Islet of Langerhans (tissue), 1 donor: ENCODE measurements around a stretch of chr14.

GRCh38 chr14:37596448-37596826 is 1.0 kb downstream of the TTC6 start:
- RRBS, result no CpG with 5 or more reads among the region's 7 CpGs

DNA sequence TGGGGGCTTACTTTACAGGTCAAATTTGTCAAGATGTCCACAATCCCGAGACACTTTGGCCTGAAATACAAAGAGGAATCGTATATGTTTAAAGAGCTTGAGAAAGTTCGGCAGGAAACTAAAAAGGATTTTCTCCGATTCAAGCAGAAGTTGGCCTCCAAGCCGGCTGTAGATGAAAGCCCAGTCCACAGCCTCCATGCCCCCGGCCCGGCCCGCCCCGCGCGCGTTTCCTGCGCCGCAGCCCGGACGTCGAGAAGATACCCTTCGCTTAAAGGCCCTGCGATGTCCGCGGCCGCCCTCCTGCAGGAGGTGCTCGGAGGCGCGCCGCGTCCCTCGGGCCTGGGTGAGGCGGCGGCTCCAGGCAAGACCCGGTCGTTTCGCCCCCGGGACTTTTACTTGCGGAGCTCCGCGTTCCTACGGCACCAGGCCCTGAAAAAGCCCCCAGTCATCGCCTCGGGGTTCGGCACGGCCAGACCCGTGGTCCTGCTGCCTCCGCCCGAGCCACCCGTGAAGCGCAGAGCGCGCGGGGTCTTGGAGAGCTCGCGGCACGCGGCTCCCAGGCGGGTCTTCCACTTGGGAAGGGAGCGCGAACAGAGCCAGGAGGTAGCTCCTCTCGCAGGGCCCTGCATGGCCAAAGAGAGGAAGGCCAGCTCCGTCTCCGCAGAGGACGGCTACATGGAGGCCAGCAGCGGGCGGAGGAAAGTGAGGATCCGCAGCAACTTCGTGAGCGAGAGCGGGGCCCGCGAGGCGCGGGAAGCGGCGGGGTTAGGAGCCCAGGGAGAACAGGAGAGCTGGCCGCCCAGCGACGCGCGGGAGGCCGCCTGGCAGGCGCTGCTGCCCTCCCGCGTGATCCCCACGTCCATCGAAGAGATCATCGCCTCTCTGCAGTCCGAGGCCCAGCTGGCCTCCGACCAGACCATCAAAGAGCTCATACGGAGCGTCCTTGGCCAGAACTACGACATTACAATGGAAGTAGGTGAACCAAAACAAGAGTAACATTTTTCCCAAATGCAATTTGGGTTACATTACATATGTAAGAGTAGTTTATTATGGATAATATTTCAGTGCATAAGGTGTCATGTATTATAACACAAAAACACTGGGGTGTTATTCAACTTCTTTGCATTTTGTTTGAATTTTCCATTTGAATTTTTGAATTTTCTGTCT is 27.0 kb downstream of the TTC6 start:
- RRBS, result 12% methylated on average over 10 of the region's 90 CpGs

DNA sequence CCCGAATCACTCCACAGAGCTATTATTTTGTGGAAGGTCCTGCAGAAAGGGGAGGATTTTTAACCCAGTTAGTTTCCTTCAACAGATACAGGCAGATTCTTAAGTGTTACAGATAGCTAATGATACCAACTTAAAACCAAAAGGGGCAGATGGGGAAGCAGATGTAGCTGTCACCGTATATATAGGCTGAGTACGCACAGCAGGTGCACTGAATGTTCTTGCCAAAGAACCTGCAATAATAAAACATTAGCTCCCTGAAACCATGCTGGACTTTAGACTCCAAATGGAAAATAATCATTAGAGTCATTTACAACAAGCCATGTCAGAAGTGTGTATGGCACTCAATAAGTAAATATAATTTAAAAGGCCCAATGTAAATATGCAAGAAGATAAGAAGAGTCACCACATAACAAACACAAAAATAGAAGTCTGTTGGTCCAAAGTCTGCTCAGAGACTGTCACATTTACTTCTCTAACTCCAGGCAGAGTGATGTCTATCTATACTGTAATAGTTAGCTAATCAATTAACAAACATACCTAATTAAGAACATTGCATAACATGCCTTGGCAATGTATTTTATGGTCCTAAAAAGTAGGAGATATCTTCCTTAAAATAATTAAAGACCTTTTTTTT is 78.9 kb downstream of the SEC23A start:
- RRBS, result no CpG with 5 or more reads among the region's 3 CpGs

- RRBS, result no CpG with 5 or more reads among the region's 14 CpGs
Observed at GRCh38 chr14:39109894-39110872, 3.9 kb upstream of the GEMIN2 start.

DNA sequence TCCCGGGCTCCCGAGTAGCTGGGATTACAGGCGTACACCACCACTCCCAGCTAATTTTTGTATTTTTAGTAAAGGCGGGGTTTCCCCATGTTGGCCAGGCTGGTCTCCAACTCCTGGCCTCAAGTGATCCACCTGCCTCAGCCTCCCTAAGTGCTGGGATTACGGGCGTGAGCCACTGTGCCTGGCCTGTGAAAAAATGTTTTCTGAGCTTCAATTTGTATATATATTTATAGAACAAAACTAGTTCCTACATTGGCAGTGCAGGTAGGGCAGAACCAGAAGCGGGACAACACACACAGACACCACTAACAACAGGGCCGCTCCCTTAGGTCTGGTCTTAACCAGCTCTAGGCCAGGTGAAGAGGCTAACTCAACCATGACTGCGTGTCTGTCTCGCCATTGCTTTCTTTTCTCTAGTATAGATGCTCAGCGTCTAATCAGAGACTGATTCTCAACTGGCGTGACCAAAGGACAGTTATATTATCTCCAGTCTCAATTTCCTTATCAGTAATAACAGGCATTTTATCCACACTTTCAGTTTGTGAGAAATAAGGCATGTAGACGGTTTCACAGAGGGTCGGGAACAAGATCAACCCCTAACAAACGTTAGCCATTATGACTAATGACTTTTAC is 1.2 kb upstream of the PNN start:
- RRBS, result no CpG with 5 or more reads among the region's 15 CpGs

- RRBS, result no CpG with 5 or more reads among the region's 1 CpG
Observed at GRCh38 chr14:39176467-39176699, 1.3 kb downstream of the PNN start.

DNA sequence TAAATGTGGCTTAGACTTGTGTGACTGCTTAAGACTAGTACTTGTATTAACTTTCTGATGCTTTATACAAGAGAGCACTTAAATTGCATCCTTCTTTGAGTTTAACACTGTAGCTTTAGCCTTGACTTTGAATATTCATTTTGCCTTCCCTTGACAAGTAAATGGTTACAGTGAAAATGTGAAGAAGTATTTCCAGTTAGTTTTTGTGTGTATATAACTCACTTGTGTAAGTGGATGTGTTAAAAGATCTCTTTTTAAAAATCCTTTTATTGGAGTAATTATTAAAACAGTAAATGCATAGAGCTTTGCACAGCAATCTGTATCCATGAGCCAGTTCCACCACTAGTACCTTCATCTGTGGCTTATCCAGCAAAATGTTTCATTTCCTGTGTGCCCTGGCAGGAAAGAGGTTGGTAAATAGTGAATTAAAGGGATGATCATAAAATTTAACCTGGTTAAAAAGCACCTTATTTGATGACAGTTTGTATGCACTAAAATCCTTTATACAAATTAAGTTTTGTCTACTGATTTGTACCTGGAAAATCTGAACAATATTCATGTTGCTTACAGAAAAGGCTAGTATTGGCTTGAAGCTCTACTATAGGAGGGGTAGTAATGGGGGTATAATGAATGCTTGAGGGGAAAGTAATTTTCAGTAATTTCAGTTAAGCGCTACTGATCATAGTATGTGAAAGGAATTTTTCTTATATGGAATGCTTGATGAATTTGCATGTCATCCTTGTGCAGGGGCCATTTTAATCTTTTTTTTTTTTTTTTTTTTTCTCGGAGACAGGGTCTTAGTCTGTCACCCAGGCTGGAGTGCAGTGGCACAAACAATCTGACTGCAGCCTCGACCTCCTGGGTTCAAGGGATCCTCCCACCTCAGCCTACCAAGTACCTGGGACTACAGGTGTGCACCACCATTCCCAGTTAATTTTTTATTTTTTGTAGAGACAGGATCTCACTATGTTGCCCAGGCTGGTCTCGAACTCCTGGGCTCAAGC is 8.2 kb downstream of the PNN start:
- RRBS, result no CpG with 5 or more reads among the region's 4 CpGs

GRCh38 chr14:39186806-39187378 is 11.8 kb downstream of the PNN start:
- RRBS, result no CpG with 5 or more reads among the region's 3 CpGs

DNA sequence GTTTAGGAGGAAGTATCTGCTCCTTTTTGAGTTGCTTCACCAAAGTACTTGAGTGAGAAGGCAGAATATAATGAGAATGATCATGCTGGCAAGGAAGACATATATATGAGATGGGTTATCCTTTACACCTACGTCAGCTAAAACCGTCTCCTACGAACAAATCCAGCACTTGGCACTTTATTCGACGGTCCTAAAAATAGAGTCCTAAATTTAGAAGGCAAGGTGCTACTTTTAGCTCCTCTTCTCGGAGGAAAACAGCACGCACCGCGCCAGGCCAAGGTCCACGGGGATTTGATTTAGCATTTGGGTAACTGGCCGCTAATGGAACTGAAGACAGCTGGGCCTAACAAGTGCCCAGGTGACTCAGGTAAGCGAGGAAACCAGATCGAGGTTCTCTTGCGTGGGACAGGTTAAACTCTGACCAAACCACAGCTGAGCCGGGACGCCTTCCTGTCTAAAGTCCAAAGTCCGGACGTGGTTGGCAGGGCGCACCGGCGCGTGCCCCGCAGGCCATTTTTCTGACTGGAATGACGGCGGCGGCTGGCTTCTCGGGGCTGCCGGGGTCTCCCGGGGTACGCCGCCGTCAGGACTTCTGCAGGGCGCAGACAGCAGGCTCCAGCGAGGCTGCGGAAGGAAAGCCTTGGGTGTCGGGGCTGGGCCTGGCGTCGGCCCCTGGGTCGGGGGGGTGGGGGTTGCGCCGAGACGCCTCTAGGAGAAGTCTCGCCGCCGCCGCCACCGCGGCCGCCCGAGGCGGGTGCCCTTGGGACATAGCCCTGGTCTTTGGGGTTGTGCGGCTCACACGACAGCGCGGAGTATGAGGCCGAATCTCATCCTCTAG is 32.7 kb downstream of the MIA2 start:
- RRBS, result 5% methylated on average over 9 of the region's 56 CpGs

DNA sequence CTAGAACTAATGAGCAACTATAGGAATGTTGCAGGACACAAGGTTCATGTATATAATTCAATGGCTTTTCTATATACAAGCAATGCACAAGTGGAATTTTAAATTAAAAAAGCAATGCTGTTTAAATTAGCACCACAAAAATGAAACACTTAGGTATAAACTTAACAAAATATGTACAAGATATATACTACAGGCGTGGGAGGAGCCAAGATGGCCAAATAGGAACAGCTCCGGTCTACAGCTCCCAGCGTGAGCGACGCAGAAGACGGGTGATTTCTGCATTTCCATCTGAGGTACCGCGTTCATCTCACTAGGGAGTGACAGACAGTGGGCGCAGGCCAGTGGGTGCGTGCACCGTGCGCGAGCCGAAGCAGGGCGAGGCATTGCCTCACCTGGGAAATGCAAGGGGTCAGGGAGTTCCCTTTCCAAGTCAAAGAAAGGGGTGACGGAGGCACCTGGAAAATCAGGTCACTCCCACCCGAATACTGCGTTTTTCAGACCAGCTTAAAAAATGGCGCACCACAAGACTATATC is 893.8 kb upstream of the FBXO33 start:
- RRBS, result no CpG with 5 or more reads among the region's 19 CpGs

GRCh38 chr14:44722852-44723187 is 174.3 kb upstream of the C14orf28 start:
- RRBS, result no CpG with 5 or more reads among the region's 5 CpGs

GRCh38 chr14:45202003-45202757 is 50.8 kb downstream of the MIS18BP1 start:
- RRBS, result no CpG with 5 or more reads among the region's 5 CpGs

DNA sequence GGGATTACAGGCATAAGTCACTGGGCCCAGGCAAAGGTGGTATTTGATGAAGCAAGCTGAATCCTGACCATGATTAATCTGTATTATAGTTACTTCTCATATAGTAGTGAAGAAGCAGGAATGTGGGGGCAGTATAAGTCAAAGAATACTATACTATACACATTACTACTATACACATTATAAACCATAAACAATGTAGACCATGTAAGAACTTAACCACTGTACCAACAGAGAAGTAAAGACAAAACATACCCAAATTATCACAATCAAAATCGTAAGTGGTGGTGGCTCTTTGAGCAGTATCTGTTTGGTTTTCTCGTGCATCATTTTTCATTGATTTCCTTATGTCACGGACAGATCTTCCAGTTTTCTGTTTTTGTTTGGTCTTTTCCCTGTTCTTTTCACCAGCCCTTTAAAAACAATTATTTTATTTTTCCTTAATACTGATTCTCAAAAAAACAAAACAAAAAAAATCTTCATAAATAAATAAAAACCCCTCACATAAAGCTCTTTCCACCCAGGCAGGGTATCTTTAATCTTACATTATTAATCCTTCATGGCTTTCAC is 22.0 kb downstream of the MIS18BP1 start:
- RRBS, result no CpG with 5 or more reads among the region's 3 CpGs

- RRBS, result no CpG with 5 or more reads among the region's 4 CpGs
Observed at GRCh38 chr14:45232389-45232882, 20.6 kb downstream of the MIS18BP1 start.

DNA sequence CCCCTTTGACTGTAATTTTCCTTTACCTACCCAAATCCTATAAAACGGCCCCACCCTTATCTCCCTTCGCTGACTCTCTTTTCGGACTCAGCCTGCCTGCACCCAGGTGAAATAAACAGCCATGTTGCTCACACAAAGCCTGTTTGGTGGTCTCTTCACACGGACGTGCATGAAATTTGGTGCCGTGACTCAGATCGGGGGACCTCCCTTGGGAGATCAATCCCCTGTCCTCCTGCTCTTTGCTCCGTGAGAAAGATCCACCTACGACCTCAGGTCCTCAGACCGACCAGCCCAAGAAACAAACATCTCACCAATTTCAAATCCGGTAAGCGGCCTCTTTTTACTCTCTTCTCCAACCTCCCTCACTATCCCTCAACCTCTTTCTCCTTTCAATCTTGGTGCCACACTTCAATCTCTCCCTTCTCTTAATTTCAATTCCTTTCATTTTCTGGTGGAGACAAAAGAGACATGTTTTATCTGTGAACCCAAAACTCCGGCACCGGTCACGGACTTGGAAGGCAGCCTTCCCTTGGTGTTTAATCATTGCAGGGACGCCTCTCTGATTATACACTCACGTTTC is 453.0 kb upstream of the RPL10L start:
- RRBS, result no CpG with 5 or more reads among the region's 17 CpGs

- RRBS, result no CpG with 5 or more reads among the region's 12 CpGs
Observed at GRCh38 chr14:48267658-48268358, 592.4 kb upstream of the MDGA2 start.

DNA sequence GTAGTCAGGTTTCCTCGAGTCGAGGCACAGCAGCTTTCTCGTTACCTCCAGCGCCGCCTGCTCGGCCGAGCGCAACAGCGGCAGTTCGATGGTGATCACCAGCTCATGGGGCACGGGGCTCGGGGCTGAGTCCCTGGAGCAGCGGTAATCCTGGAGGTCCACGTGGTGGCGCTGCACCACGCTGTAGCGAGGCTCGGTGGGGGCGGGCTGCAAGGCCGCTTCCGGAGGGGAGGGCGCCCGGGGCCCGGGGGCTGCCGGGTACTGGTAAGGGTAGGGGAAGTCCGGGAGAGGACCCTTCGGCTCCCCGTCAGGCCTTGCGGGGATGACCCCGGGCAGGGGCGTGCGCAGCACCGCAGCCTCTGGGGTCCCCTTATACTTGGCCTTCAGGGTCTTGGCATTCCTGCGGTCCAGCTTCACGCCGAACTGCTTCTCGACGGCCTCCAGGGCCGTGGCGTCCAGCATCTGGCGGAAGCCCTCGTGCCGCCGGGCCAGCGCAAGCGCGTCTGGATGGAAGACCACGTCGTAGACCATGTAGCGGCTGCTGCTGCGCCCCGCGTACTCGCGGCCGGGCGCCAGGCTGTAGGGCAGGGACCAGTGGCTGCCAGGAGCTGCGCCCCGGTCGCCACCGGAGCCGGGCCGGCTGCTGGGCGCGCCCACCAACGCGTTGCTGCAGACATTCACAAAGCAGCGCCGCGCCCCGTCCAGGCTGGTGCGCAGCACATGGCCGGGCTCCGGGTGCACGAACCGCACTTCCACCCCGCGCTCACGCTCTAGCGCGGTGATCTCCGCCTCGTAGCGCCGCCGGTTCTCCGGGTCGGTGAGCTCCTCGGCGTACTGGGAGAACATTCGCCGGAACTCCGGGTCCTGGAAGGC is 606 bp downstream of the DNAAF2 start:
- RRBS, result 3% methylated on average over 47 of the region's 93 CpGs

DNA sequence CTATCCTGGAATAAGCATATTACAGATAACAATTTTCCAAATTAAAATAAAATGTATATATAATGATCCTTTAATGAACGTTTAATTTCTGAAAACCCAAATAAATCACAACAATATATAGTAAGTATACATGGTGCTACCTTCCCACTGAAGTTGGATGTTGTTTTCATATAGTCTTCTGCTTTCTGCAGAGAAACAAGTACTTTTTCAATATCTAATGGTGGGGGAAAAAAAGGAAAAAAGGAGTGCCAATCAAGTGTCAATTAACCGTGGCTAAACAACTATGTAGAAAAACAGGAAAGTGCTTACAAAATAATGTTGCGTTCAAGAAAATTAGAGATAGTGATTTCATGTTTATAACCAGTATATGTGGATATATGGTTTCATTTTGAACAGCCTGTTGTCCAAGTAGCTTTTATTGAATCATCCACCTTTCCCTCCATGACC is 19.3 kb downstream of the NEMF start:
- RRBS, result no CpG with 5 or more reads among the region's 3 CpGs

GRCh38 chr14:49843949-49844210 is 8.7 kb downstream of the NEMF start:
- RRBS, result no CpG with 5 or more reads among the region's 2 CpGs

- RRBS, result no CpG with 5 or more reads among the region's 1 CpG
Observed at GRCh38 chr14:49897861-49898382, 5.0 kb downstream of the ARF6 start.